ENCODE results near the genes CCNJL and PTTG1.

DNA sequence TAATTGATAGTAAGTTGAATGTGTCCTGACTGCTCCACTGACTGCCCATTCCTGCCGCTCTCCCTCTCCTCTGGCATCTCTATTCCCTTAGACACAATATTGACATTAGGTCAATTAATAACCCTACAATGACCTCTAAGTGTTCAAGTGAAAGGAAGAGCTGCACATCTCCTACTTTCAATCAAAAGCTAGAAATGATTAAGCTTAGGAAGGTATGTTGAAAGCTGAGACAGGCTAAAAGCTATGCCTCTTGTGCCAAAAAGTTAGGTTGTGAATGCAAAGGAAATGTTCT, 13.0 kb downstream of the CLINT1 start:
- PRO-cap, result no peak

DNA sequence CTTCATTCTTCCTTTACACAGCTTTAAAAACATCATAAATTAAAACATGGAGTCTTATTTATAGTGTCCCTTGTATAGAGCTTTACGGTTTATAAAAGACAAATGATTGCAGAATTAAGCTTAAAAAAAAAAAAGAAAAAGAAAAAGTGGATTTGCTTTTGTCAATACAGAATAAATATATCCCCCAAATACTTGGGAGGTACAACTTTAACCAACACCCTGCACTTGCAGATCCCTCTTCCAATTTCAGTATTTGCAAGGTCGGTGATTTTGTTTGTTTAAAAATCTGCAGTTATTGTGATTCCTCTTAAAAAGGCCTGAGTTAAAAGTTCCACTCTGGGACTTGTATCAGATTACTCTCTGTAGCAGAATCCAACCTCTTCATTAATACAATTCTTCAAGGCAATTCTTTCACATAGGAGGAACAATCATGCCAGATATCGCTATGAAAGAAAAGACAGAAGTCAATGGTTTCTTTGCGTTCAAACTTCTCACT, 401.0 kb downstream of the EBF1 start:
- PRO-cap, result no peak

GRCh38 chr5:158803091-158803769, 296.5 kb downstream of the EBF1 start:
- PRO-cap, result unidirectional peak, plus-strand start at chr5:158803248

- PRO-cap, result no peak
Observed at GRCh38 chr5:158997566-158997759, 102.3 kb downstream of the EBF1 start.

DNA sequence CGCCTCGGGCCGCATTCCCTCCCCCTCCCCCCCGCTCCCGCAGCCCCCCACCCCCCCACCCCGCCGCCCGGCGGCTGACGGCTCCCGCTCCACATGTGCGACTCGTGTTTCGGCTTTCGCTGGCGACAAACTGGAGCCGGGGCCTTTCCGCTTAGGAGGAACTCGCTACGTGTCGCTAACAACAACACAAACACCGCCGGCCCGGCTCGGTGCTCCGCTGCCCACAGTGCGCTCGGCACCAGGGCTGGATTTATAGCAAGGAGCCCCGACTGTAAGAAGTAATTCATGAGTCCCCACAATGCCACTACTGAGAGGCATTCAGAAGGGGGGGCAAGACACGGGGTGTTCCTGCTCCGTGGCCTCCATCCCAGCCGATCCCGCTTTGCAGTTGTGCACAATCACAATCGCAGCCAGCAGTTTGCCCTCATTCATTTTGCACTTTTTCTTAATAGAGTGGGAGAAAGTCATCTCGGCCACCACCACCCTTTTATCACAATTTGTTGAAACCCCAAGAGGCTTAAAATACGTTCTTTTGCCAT, 48.3 kb downstream of the EBF1 start:
- PRO-cap, result bidirectional peak, plus-strand start at position 128 of the sequence, minus-strand start at position 99 of the sequence

GRCh38 chr5:159061095-159062107, 38.3 kb downstream of the EBF1 start:
- PRO-cap, result unidirectional peak, plus-strand start at chr5:159061554; bidirectional peak, plus-strand start at chr5:159061603, minus-strand start at chr5:159061656

DNA sequence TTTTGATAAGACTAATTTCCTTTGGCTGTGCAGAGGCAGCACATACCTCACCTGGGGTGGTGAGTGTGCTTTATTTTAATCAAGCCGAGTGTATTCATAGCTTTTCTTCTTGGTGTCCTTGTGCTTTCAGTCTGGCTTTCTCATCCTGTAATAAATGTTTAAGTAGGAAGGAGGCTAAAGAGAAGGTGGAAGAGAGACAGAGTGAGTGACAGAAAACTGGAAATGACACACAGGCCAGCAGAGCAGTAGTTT, 3.1 kb upstream of the EBF1 start:
- PRO-cap, result no peak

DNA sequence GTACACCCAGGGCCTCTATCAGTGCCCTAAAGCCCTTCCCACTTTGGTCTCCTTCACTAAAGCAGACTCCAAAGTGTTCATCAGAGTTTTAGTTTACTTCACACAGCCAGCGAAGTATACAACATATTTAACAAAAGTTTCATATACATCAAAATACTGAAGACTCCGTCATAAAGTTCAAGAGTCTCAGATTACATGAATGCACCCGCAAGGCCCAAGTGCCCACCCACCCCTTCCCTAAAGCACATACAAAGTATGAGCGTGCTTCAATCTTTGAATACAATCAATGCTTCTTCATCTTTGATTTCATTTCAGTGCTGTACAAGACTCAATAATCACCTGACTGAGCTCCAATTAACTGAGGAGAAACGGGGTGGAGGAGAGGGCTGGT, 51.5 kb downstream of the RNF145 start:
- PRO-cap, result no peak

GRCh38 chr5:159184803-159185508, 24.4 kb downstream of the RNF145 start:
- PRO-cap, result no peak

DNA sequence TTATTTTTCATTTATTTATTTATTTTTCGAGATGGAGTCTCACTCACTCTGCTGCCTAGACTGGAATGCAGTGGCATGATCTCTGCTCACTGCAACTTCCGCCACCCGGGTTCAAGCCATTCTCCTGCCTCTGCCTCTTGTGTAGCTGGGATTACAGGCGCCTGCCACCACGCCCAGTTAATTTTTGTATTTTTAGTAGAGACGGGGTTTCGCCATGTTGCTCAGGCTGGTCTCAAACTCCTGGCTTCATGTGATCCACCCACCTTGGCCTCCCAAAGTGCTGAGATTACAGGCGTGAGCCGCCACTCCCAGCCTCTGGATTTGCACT, 39.6 kb upstream of the PWWP2A start:
- PRO-cap, result no peak

DNA sequence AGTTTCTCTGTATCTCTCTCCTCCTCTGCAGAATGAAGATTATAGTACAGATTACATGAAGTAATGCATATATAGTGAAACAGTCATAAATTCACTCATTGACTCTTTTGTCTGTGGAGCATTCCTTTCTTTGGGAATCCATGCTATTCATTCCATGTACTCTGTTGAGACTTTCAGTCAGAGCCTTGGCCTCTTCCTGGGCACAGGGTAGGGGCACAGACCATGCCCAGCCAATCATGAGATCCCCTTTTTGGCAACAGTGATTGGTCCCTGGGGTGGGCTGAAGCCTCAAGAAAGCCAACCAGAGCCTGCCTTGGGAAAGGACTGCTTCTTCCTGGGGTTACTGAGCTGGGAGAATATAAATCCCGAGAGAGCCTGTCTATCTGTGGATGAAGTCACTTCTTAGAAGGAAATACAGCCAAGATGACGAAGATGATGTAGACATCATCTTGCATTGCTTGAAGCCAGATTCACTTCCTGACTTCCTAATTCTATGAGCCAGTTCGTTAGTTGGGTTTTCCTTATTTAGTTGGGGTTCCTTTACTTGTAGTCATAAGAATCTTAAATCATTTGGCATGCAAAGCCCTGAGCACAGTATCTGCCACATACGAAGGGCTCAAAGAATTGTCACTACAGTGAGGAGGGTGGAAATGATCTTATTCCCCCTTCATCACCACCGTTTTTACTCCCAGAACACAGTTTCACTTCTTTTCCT, 50.0 kb upstream of the PWWP2A start:
- PRO-cap, result bidirectional peak, plus-strand start at position 569 of the sequence, minus-strand start at position 345 of the sequence

DNA sequence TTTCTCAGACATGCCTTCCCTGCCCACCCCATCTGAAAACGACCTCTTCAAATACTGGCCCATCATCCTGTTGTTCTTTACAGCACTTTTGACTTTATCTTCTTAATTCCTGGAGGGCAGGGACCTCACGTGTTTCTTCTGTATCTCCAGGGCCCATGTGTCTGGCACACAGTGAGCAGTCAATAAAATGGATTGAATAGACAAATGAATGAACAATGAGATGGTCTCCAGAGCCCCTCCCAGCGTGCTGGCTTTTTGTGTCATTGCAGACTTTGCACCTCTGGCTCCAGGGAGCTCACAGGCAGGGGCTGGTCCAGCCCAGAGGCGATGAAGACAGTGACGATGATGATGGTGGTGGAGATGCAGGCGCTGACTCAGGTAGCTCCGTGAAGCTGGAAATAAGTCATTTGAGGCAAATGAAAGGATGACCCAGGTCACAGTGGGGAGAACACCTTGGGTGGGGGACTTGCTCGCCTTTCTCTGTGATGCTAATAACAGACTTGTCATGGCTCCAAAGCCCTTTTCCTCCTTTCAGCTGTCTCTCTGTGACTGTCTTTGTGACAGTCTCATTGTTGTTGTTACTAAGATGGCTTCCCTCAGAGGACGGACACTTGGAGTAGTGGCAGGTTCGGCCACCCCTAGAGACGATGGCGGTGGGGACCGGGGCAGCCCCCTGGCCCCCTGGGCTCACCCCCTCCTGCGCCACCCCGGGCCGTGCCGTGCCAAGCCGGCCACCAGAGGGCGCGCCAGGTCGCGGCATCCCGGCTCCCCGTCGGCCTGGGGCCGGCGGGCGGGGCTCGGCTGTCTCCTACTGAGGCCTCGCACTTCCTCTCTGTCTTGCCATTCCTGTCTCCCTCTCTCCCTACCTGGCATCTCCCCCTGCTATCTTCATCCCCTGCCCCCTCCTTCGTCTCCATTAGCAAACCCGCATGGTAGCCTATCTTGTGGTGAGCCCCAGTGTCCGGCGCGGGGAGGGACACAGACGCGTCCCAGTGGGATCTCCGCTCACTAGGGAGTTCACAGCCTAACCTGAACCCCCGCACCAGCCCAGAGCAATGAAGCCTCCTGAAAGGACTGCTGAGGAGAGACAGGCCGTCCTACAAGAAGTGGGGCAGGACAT, 30.2 kb upstream of the FABP6 start:
- PRO-cap, result no peak

DNA sequence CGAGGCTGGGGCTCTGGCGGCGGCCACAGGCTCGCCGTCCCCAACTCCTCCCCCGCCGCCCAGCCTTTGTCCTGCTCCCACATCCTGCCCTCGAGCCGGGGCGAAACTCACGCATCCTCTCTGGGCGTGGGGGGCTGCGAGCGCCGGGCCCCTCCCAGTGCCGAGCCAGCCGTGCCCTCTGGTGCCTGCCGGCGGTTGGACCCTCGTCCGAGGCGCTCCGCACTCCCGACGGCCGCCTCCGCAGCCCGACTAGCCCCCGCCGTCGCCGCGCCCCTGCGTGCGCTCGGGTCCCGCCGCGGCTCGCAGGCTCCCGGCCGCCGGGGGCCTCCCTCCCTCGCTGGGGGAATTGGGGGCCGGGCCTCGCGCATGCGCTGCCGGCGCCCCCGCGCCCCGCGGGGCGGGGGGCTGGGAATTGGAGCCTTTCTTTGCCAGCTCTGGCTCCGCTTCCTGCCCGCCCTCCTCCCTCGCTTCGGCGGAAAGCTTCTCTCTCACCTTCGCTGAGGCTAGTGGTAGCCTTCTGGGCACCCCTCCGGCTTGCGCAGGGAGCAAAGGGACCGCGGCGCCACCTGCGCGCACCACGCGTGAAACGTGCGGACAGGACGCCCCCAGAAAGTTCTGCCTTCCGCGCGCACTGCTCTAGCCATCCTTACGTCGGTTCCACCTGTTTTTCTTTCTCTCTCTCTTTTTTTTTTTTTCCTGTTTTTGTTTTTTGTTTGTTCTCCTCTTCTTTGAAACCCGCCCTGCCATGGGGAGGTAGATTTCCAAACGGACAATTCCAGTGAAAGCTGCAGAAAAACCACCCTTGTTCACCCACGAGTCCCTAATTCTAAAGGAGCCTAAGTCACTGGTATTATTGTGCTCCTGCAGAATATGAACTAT, at the start of gene CCNJL:
Gene CCNJL (minus strand): TSS at position 312 of the 879 bp plus-strand sequence.
- PRO-cap, result unidirectional peak, minus-strand start at position 247 of the sequence; unidirectional peak, minus-strand start at position 302 of the sequence

- PRO-cap, result no peak
Observed at GRCh38 chr5:160342219-160342864, 28.1 kb downstream of the C1QTNF2 start.

DNA sequence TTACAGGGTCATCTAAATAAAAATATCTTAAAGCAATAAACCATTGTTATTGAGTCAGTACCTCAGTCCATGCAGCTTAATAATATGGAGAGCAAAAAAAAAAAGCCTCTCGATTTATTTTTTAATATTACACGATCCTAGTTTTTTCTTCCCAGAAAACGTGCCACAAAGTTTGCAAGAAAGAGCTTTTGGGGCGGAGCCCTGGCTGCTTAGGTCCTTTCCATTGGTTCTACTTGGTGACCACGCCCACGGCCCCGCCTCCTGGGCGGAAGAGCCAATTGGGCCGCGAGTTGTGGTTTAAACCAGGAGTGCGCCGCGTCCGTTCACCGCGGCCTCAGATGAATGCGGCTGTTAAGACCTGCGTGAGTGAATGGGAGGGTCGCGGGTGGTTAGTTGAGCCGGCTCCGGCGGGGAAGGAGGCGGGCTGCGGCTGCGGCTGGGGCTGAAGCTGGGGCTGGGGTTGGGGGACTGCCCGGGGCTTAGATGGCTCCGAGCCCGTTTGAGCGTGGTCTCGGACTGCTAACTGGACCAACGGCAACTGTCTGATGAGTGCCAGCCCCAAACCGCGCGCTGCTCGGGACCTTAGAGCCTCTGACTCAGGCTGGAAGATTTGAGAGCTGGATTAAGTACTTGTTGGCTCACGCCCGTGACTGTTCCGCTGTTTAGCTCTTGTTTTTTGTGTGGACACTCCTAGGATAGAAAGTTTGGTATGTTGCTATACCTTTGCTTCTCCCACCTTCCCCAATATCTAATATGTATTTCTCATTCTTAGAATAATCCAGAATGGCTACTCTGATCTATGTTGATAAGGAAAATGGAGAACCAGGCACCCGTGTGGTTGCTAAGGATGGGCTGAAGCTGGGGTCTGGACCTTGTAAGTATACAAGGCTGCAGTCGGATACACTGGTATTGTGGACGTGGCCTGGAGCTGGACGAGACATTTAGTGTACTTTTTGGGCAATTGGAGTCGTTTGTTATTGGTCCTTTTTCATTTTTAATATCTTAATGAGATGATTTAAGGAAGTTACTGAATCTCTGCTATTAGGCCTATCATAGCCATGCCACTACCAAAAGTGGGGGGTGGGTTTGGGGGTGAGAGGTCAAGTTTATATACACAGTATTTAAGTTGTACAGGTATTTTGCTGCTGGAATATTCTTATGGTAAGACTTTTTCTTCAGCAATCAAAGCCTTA, at the start of gene PTTG1:
Gene PTTG1 (plus strand): TSS at position 326 of the 1,193 bp plus-strand sequence.
- PRO-cap, result unidirectional peak, plus-strand start at position 326 of the sequence

DNA sequence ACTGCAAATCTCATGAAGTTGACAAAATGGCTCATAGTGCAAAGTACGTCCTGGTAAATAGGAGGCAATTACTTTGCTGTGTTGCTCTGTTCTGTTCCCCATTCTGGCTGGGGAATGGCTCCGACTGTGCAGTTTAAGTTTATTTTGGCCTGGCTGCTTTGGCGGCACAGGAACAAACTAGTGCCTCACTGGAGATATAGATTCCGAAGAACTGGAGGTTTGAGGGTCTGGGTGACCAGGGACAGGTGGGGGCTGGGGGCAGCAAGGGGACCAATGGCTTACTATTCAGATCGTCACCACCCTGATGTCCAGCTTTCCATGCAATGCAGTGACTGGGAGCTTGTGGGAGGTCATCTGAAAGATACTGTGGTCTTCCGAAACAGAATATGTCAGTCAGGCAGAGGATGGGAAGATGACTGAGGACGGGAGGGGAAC, 54.4 kb downstream of the PTTG1 start:
- PRO-cap, result no peak

DNA sequence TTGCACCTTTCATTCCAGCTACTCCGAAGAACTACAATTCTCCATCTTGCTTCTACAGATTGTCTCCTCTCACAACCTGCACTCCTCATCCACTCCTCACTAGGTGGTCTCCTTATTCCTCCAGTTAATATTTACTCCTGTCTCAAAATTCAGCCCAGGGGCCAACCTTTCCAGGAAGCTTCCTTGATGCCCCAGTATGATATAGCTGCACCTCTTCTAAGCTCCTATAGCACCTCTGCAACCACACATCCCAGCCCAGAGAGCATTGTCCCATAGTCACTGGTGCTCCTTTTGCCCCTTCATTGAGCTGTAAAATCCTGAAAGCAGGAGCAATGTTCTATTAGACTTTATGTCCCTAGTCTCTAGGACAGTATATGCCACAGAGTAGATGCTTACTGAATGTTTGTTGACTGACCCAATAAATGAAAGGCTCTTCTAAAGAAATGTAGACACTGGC, 205.4 kb downstream of the PTTG1 start:
- PRO-cap, result no peak

- PRO-cap, result no peak
Observed at GRCh38 chr5:160685174-160685883, 166.7 kb downstream of the ATP10B start.

DNA sequence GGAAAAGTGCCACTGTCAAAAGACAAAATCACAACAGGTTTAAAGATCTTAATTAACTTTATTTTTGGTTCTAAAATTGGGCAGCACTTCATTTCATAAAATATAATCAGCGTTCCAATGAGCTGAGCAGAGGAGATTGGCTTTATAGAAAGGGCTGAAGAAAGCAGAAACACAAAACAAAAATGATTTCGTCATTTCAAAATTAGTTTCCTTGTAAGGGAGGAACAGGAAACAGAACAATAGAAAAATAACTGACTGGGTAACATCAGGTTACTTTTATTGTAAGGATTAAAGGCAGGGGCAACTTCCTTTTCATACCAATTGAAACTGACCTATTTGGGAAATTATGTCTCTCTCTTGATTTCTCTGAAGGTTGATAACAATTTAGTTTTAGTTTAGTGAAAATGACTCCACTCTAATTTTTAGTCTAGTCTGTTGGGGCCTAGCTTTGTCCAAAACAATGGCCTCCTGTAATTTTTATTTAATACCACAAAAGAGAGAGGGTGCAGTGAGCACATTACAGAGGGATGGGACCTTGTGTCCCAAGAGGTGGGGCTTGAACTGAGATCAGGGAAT, 157.1 kb downstream of the ATP10B start:
- PRO-cap, result no peak

DNA sequence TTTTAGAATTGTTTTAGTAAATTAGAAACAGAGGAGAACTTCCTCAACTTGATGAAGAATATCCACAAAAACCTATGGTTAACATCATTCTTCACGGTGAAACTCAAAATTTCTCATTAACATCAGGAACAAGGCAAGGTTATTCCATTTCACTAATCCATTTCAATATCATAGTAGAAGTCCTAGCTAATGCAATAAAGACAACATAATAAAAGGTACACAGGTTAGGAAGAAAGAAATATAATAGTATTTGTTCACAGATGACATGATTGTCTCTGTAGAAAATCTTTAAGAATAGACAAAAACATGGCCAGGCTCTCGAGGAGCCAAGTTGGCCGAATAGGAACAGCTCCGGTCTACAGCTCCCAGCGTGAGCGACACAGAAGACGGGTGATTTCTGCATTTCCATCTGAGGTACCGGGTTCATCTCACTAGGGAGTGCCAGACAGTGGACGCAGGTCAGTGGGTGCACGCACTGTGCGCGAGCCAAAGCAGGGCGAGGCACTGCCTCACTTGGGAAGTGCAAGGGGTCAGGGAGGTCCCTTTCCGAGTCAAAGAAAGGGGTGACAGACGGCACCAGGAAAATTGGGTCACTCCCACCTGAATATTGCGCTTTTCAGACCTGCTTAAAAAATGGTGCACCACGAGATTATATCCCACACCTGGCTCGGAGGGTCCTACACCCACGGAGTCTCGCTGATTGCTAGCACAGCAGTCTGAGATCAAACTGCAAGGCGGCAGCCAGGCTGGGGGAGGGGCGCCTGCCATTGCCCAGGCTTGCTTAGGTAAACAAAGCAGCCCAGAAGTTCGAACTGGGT, 21.4 kb upstream of the ATP10B start:
- PRO-cap, result no peak